Subcutaneous preadipocyte (primary cell): ENCODE results near the genes TIMM23, MSMB, GDF10, WDFY4 and C10orf71.

- CAGE, long polyA plus RNA: no peak
Observed at GRCh38 chr10:45379985-45380631, 6.1 kb downstream of the ALOX5 start.

- CAGE, long polyA plus RNA: no peak
Observed at GRCh38 chr10:45420319-45421027, 46.5 kb downstream of the ALOX5 start.

DNA sequence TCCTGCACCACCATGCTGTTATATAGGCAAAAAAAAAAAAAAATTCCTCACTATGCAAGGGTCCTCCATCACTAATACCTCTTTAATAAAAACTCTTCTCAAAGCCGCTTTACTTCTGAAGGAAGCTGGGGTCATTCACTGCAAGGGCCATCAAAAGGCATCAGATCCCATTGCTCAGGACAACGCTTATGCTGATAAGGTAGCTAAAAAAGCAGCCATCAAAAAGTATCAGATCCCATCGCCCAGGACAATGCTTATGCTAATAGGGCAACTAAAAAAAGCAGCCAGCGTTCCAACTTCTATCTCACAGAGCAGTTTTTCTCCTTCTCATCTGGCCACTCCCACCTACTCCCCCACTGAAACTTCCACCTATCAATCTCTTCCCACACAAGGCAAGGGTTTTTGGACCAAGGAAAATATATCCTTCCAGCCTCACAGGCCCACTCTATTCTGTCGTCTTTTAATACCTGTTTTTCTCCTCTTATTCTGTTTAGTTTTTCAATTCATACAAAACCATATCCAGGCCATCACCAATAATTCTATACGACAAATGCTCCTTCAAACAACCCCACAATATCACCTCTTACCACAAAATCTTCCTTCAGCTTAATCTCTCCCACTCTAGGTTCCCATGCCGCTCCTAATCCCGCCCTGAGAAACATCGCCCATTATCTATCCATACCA lies 39.9 kb upstream of the MARCHF8 start:
- CAGE, long polyA plus RNA: no peak

DNA sequence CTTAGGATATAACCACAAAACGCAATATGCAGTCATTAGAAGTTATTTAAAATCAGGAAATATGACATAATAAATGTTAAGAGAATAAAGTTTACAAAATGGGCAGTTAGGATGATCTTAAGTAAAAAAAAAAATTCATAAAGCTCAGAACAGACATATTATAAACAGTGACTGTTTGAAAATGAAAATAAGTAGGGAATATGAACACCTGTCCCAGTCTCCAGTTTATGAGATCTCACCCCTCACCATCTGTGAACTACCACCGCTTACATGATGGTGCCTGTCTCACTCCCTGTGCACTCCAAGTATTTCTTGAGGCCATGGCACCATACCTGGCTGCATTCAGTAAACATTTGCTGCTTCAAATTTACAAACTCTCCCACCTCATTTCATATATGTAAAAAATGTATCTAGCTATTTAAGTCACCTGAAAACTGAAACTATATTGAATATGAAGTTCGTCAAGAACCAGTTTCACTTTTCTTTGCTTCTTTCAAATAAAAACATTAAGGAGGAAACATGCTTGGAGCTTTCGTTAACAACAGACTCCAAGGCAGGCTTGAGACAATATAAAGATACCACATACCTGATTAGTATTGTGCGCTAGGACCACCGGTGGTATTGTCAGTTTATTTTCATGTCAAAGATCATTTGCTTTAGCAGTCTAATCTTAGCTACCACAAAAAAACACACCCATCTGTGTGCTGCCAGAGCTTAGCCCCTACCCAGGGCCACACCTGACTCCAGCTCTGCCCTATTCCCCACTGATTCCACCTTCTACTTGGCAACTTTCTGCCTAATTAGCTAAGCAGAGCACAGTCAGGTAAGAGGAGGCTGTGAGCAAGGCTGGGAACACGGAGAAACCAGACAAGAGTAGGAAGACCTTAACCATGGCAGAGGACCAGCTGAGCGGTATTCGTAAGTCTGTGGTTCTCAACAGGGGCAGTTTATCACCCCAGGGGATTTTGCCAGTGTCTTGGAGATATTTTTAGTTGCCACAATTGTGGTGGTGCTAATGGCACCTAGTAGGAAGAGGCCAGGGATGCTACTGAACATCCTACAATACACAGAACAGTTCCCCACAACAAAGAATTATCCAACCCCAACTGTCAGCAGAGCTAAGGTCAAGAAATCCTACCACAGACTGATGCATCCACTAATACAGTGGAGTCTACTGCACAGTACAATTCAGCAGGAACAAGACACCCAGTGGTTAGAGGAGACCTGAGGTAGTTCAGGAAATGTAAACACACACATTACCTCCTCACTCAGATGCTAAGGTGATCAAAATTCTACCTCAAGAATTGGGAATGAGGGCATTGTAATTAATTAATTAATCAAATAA lies 45.5 kb upstream of the MARCHF8 start:
- CAGE, long polyA plus RNA: no peak

DNA sequence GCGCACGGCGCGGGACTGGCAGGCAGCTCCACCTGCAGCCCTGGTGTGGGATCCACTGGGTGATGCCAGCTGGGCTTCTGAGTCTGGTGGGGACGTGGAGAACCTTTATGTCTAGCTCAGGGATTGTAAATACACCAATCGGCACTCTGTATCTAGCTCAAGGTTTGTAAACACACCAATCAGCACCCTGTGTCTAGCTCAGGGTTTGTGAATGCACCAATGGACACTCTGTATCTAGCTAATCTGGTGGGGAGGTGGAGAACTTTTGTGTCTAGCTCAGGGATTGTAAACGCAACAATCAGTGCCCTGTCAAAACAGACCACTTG lies 65.9 kb upstream of the MARCHF8 start:
- CAGE, long polyA plus RNA: no peak

DNA sequence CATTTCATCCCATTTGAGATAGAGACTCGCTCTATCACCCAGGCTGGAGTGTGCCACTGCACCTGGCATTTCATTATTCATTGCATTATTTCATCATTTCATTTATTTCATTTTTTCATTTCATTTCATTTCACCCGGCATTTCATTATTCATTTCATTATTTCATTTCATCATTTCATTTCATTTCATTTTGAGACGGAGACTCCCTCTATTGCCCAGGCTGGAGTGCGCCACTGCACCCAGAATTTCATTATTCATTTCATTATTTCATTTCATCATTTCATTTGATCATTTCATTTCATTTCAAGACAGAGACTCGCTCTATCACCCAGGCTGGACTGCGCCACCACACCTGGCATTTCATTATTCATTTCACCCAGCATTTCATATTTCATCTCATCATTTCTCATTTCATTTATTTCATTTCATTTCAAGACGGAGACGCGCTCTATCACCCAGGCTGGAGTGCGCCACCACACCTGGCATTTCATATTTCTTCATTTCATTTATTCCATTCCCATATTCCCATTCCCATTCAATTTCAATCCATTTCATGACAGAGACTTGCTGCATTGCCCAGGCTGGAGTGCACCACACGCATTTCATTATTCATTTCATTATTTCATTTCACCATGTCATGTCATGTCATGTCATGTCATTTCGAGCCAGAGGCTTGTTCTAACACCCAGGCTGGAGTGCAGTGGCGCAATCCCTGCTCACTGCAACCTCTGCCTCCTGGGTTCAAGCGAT lies 24.3 kb upstream of the AGAP4 start:
- CAGE, long polyA plus RNA: no peak

DNA sequence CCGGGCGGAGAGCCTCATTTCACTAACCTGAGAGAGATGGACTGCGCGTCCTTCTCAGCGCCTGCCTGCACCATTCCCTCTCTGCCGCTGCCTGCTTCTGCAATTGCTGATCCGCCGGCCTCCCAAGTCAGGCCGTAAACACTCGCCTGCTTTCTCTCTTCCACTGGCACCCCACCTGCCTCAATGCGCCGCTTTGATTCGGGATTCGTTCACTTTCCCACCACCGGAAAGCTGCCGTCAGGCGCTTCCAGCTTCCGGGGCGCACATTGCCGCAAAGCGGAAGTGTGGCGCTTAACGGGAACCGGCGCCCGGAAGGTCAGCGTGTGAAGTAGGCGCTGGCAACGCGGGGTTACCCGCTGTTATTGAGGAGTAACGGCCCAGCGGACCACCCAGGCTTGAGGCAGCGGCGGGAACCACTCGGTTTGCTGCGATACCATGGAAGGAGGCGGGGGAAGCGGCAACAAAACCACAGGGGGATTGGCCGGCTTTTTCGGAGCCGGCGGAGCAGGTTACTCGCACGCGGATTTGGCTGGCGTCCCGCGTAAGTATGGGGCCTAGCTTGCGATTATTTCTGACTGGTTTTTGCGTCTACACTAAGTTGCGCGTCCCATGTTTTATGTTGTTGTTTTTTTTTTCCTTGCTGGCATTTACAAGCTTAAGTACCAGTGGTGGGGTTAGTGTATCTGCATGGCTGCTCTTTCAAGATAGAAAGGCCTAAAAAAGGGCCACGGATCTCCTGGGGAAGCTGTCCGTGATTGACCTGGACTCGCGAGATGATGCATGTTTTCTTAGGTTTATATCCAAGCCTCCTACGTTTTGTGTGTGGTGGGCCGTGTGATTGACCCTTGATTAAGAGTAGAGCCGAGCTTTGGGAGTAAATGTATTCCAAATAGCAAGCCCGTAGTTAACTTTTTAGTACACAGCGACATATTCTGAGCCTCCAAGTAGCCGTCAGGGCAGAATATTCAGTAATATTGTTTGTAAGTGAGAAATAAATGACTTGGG lies at the start of gene TIMM23:
TIMM23 (plus strand) TSS at position 300 of the 1,005 bp plus-strand sequence.
- CAGE, long polyA plus RNA: no peak

- CAGE, long polyA plus RNA: no peak
Observed at GRCh38 chr10:46009989-46011243, 20.0 kb downstream of the NCOA4 start.

GRCh38 chr10:46045998-46046744 lies at the start of gene MSMB:
Gene MSMB (minus strand): TSS chr10:46046269.
- CAGE, long polyA plus RNA: no peak

- CAGE, long polyA plus RNA: no peak
Observed at GRCh38 chr10:46756855-46757324, 154.3 kb upstream of the PTPN20 start.

GRCh38 chr10:47299939-47300979 lies at the start of gene GDF10:
Gene GDF10 (plus strand): TSS chr10:47300197.
- CAGE, long polyA plus RNA: no peak

DNA sequence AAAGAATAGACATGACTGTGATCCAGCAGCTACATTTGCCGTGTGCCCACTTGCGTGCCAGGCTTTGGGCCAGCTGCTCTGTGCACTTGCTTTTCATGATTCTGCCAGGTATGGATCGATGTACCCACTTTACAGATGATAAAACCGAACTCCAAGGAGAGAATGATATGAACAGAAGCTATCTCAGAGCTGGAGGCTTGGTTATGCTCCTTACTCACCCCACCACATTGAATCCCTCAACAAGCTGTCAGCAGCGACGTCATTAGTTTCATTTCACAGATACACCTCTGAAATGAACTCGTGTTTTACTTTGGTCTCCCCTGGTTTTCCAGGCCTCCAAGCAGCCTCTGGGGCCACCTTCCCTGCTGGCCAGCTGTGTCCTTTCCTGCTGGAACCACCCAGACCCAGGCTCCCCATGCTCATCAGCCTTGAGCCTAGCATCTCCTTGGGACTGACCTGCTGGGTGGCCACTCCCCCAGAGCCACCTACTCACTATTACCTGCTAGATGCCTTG lies 11.9 kb upstream of the WDFY4 start:
- CAGE, long polyA plus RNA: no peak

DNA sequence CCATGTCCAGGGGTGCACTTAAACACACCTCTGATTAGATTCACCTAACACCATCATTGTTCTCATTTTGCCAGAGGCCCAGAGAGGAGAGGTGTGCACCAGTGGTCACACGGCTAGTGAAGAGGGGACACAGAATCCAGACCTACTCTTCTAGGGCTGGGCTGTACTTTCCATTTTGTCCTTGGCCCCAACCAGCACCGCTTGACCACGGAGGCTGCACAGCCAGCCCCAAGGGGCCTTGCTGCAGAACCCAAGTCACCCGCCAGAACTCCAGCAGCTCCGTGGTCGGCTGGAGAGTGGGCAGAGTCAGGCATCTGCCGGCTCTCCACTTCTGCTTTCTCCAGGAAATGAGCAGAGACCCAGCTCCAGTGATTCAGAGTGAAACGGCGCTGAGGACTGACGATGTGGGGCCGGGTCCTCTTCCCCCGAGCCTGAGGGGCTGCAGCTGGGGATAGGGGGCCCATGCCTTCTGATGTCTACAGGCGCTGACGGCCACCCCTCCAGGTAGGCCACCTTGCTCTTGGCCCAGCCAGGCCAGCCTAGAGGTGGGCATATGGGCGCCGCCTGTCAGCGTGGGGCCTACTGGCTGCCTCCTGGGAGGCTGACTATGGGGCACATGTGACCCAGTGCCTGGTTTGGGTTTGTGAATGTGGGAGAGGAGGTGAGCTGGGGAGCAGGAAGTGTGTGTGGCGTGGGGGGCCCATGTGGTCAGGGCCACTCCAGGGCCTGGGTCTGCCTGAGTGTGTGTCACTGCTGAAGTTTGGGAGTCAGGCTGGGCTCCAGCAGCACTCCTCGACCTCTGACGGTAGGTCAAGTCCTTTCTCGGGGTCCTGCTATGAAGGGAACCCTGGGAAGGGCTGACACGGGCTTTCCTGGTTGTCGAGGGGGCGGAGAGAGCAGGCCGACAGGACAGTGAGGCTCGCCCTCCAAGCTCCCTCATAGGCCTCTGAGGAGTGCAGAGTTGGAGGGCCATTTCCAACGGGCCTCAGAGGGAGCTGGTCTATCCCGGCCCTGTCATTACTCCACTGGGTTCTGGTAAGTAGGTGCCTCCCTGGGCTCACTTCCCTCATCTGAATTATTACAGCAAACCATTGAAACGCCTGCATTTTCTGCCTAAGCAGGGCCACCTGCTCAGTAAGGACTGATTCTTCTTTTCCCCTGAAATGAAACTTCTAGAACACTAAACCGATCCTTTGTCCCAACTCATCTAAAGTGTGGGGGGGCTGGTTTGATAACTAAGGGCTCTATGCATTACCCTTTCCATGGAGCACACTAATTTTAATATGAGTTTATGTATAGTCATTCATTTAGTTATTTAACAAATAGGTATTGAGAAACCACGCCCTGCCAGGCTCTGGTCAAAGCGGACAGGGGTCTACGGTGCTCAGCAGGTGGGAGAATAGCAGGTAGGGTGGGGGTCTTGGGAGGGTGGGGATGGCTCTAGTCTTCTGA lies at the start of gene WDFY4:
WDFY4 (plus strand) TSS at position 376 of the 1,452 bp plus-strand sequence.
- CAGE, long polyA plus RNA: no peak

GRCh38 chr10:49080874-49081471 lies 34.3 kb downstream of the VSTM4 start:
- CAGE, long polyA plus RNA: no peak

GRCh38 chr10:49177093-49177840 lies 10.9 kb downstream of the TMEM273 start:
- CAGE, long polyA plus RNA: no peak

DNA sequence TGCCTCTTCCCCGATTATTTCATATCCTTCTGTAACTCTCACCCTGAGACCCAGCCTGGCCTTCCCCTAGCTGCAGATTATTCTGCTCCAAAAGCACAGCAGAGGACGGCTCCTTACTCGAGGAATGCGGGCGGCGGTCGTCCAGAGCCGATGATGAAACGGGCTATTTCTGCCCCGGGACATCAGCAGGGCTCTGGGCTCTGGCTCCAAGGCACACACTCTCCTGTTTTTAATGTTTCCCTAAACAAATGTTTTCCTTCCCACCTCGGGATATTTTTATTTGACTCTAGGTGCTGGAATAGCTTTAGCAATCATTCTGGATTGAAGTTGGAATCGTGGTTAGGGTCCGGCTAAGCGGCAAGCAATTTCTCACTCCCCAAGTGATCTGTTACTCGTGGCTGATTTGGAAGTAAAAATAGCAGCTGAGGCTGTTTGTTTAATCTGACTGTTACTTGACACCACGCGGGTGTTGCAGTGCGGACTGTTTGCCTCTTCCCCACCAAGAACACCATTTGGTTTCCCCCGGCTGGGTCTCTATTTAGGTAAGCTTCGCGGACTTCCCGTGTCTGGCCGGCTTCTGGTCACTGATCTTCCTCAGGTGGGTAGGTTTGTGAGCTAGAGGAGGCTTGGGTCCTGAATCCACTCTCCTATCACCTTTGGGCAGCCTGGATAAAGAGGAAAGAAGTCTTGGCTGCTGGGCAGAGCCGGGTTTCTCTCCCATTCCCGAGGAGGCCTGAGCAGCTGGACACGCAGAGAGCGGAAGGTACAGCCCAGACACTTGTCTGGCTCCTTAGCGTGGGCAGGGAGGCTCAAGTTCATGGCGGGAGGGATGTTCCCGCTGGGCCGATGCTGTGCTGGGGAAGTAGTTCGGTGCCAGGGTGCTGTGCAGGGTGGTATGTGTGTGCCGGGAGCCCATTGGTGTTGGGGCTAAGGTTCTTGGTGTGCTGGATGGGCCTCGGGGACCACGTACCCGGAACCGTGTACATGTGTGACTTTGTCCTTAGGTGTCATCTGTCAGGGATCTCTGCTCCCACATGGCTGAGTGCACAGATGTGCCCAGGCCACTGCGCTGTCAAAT lies at the start of gene C10orf71:
C10orf71 (plus strand) TSS at position 479 of the 1,078 bp plus-strand sequence.
- CAGE, long polyA plus RNA: no peak

DNA sequence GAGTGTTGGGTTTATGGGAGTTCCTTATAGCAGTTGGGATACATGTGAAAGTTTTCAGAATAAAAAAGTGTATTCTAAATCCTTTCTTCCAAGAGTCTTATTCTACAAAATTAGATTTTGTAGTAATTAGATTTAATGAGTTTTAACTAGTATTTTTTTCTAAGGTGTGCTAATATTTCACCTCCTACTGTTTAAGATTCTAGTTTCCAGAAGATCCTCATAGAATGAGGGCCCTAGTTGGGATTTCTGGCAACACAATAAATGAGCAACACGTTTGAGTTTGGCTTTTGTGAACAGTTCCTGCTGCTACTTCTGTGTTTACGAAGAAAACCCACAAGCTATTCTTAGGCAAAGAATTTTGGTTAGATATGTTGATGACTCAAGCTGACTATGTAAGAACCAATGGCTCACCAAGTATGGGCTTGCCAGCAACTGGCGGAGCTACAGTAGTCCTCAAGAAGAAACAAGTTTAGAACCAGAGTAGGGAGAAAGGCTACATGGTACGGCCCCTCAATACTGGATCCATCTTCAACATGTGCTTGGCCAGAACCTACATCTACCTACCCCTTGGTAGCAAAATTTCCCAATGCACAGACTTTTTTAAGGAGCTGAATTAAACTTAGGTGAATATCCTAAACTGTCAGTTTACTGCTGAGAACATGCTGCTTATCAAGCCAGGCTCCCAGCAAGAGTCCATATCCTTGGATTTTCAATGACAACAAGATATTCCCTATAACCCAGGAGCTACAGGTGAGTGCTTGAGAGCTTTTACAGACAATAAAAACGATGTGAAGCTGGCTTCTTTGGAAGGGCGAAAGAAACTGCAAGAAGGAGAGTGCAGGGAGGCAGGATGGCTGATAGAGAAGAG lies 74.1 kb upstream of the ASAH2 start:
- CAGE, long polyA plus RNA: no peak

- CAGE, long polyA plus RNA: no peak
Observed at GRCh38 chr10:50326828-50327853, 75.8 kb upstream of the ASAH2 start.

- CAGE, long polyA plus RNA: no peak
Observed at GRCh38 chr10:50392406-50392912, 141.1 kb upstream of the ASAH2 start.

DNA sequence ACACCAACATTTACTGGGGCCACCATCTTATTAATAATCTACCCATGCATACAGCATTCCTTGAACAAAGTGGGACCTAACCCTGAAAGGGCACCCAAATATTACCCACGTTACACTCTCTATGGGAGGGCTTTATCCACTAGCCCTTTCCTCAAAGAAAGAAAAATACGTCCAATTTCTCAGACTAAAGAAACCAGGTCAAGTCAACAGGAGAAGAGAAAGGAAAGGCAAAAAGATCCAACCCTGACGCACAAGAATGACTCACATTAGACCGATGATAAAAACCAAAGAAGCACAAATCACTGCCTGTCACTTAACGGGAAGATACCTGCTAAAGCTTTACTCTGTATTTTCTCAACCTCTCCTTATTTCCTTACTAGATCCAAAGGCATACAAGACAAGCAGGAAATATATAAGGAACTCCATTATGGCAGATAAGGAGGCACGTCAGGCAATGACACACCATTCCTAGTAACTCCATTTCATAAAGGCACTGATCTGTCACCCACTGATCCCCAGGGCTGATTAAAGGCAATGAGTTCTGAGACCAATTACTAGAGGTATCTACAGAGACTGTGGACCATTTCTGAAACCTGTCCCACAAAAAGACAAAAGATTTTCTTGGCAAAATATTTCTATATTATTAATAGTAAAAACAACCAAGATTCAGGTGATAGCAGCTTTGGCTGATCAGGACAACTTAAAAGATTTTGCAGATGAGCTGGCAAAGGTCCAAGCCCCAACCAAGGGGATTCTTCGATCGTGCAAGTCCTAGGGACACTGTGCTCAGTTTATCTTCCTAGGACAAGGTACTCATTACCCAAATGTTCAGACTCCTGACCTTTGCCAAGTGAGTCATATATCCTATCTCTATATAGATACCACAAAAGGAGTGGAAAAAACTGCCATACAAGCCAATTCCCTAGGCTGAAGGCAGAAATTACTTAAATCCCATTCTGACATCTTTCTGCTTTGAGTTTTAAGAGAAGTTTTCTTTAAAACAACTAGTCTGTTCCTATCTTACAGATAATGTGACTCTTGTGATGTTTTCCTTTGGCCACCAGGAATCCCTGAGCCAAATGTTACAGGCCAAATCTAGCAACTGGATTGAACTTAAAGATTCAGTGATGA lies 142.2 kb upstream of the ASAH2 start:
- CAGE, long polyA plus RNA: no peak